M059J (cell line): ENCODE results near the gene OLAH.

DNA sequence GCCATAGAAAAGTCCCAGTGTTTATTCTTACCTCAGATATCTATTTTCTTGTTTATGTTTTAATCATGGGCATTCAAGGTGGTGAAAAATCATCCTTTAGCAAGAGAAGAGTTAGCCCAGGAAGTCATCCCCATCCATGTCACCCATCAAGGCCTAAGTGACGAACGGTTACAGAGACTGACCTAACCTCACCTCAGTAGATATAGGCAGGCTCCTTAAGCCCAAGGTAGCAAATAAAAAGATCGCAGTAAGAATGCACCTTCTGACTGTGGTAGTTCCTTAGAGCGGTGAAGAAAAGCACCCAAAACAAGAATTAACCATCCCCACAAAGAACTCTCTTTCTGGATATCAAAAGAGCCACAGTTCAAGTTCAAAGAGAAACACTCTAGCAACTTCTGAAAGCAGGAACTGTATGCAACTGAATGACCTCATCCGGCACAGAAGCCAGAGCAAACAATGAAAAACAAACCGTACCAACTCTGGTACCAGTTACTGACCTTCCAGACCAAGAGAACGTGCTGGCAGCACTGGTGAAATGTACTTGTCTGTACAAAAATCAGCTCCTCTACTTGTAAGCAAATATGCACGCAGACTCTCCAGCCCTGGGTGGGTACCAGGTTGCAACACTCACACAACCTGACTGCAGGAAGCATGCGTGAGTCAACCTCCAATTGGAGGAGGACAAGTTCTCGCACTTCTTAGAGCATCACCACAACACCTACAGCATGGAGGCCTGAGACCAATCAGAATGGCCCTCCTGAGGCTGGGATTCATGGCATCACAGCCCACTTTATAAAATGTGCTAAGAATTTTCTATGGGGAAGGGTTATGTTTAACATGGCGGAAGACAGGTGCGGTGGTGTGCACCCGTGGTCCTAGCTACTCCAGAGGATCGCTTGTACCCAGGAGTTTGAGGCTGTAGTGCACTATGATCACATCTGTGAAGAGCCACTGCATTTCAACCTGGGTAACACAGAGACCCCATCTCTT is 202.7 kb downstream of the FAM107B start:
- RAMPAGE, long total RNA, result no peak

GRCh38 chr10:14585820-14586516 is 188.7 kb downstream of the FAM107B start:
- RAMPAGE, long total RNA, result no peak

GRCh38 chr10:14591902-14592544 is 182.7 kb downstream of the FAM107B start:
- RAMPAGE, long total RNA, result no peak

DNA sequence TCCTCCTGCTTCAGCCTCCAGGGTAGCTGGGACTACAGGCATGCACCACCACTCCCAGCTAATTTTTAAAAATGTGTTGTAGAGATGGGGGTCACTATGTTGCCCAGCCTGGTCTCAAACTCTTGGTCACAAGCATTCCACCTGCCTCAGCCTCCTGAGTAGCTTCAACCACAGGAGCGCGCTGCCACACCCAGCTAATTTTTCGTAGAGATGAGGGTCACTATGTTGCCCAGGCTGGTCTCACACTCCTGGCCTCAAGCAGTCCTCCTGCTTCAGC is 174.0 kb downstream of the FAM107B start:
- RAMPAGE, long total RNA, result no peak

GRCh38 chr10:14742830-14743237 is 31.9 kb downstream of the FAM107B start:
- RAMPAGE, long total RNA, result no peak

GRCh38 chr10:14750726-14751903 is 23.6 kb downstream of the FAM107B start:
- RAMPAGE, long total RNA, result no peak

- RAMPAGE, long total RNA, result no peak
Measured at GRCh38 chr10:14843416-14843993, 5.4 kb downstream of the HSPA14 start.

- RAMPAGE, long total RNA, result no peak
Measured at GRCh38 chr10:14953247-14953970, 487 bp downstream of the DCLRE1C start.

DNA sequence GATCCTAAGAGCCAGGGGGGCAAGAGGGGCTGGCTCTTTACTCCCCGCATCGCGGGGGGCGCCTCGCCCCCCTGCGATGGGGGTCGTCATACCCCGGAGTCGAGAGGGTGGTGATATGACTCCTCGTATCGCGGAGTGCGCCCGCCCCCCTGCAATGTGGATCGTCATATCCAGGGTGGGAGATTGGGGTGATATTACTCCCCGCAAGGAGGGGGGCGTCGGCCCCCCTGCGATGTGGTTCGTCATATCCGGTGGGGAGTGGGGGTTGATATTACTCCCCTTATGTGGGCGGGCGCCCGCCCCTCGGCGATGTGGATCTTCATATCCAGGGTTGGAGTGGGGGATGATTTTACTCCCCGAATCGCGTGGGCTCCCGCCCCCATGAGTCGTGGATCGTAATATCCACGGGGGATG is 36.7 kb downstream of the MEIG1 start:
- RAMPAGE, long total RNA, result no peak

DNA sequence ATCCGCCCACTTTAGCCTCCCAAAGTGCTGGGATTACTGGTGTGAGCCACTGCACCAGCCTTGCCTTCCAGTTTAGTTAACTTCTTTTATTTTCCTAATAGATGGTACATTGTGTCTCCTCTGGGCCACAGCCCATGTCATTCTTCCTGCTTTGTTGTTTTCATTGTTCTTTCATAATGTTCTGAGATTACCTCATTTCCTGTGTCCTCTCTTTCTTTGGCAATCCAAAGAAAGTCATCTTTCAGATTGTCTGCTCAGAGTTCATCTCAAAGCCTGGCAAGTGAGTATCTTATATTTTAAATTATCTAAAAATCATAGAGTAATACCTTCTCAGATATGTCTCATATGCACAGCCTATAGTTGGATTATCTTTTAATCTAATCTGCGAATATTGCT is at the start of gene OLAH:
OLAH (plus strand) TSS at position 237 of the 396 bp plus-strand sequence.
- RAMPAGE, long total RNA, result no peak

GRCh38 chr10:15167354-15168110 is 961 bp downstream of the NMT2 start:
- RAMPAGE, long total RNA, result no peak

- RAMPAGE, long total RNA, result no peak
Measured at GRCh38 chr10:15259036-15259882, 90.8 kb upstream of the NMT2 start.

- RAMPAGE, long total RNA, result no peak
Measured at GRCh38 chr10:15395843-15396337, 24.8 kb upstream of the FAM171A1 start.

GRCh38 chr10:16965977-16966688 is 148.9 kb upstream of the RSU1 start:
- RAMPAGE, long total RNA, result no peak

DNA sequence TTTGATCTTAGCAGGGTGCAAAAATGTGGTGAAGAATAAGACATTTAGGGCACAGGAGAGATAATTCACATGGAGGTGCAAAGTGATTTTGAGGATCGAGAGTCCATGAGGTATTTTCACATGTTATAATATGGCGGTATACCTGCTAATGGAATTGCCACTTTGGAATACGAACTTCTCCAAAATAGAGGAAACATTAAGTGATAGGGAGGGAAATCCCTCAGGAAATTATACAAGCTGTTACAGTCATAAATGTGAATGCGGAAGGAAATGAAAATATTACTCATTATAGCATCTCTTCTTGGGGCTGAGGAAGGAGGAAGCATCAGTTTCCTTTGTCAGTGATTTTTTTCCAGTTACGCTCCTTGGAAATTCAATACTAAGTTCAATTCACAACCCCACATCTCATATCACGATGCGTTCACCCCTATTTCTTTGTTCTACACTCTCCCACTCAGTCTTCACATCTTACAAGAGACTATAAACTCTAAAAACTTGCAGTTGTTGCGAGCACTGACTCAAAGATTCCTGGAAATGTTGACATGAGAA is 149.7 kb upstream of the RSU1 start:
- RAMPAGE, long total RNA, result no peak

DNA sequence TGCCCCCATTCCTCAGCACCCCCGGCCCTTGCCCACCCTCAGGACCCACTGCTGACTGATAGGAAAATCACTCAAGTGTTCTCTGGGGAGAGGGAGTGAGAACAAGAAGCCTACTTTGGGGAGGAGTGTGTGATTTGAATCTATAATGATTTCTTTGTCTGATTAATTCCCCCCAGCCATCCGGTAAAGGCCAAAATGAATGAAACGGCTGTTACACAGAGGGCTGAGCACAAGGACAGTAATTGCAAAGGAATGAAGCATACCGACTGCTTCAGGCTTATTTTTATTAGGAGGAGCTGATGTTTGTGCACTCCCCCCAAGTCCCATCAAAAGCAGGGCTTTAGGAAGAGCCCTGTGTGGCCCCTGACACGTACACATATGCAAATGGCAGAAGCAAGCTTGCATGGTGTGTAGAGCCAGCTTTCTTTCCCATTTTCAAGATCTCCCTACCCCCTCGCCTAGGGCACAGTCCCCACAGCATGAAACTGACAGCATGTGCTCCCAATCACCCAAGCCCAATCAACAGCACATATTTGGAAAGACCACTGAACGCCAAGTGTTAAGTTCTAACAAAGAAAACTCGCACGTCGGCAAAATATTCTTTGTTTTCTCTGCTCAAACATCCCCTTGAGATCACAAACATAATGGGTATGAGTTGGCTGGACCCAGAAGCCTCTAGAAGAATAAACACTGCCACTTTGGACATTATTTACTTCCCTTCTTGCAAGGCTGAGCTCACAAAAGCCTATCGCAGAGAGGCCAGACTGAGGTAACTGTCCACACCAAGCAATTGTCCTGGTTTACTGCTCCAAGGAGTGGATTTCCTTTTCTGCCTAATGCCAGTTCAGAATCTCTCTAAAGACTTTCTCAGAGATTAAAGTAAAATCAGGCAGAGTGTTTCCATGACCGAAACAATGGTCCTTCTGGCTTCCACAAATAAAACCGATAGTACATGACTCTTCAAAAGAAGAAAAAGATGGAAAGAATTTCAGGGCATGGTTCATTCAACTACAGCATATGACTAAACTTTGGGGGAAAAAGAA is 143.0 kb downstream of the CUBN start:
- RAMPAGE, long total RNA, result no peak

- RAMPAGE, long total RNA, result no peak
Measured at GRCh38 chr10:16996563-16997077, 133.0 kb downstream of the CUBN start.

- RAMPAGE, long total RNA, result no peak
Measured at GRCh38 chr10:17023772-17024617, 105.6 kb downstream of the CUBN start.

DNA sequence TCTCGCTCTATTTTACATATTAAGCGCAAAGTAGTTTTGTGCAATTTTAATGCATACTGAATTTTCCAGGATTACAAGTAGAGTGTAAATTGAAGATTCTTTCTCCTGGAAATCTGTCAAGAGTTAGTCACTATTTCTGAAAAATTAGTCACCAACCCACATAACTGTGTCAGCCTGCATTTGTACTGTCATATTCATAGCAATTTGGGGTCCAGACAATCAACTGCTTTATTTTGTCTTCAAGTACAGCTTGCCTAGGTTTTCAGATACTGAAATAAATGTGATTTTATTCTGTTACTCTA is 55.2 kb downstream of the CUBN start:
- RAMPAGE, long total RNA, result no peak

DNA sequence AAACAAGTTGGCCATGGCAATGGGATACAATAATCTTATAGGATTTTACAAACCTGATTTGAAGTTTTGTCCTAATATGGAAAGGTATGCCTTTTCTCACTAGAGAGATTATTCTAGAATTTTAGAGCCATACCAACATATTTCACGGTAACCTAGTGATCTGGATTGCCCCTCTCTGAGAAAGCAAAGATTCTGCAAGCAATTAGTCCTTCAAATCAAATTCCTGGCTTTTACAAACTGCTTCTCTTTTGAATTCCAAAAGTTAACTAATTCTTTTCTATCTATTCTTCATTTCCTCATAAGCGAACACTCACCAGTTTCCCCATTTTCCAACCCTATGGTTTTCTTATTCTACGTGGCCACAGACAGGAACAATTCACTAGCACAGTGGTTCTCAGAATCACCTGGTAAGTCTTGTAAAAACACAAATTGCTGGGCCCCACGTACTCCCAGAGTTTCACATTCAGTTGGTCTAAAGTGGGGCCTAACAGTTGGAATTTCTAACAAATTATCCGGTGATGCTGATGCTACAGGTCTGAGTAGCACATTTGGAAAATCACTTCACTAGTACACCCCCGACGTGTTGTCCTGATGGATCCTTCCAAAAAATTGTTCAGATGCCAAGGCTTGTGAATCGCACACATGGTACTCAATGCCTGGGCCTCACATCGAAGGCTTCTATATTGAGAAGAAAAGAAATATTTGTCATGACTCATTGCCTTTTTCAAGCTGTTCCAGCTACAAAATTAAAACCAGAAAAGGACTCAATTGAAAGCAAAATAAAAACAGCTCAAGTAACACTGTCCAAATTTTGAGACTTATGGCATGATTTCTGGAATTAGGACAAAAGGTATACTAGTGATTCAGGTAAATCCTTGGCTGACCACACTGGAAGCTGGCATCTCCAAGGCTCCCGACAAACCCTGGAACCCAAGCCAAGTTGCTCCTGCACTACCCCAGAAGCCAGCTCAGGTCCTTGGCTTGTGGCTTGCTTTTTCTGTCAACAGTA is 13.1 kb upstream of the VIM start:
- RAMPAGE, long total RNA, result no peak